Measurements from ENCODE around the genes DUOXA1, SLC24A5 and FGF7.

DNA sequence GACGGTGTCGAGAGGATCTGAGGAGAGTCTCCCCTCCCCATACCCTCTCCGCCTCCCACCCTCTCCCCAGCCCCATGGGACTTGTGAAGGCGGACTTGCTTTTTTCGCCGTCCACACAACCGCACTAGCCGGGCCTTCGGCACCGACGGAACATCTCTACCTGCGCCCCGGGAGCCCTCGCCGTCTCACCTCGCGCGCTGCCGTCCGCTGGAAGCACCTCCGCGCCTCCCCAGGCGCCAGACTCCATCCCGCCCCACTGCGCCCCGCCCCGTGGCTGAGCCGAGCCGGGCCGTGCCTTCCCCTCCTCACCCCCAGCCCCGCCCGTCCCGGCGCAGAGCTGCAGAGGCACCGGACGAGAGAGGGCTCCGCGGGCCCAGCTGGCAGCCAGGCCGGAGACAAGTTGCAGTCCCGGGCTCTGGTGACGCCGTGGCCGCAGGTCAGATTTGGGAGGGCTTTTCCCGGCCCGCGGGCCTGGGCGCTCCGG, at the start of gene DUOXA1:
TSS of gene DUOXA1 (minus strand) at position 217 of the 484 bp plus-strand sequence.
- RRBS, 2 experiments, result 87 to 94% methylated on average over 20 to 22 of the region's 48 CpGs

DNA sequence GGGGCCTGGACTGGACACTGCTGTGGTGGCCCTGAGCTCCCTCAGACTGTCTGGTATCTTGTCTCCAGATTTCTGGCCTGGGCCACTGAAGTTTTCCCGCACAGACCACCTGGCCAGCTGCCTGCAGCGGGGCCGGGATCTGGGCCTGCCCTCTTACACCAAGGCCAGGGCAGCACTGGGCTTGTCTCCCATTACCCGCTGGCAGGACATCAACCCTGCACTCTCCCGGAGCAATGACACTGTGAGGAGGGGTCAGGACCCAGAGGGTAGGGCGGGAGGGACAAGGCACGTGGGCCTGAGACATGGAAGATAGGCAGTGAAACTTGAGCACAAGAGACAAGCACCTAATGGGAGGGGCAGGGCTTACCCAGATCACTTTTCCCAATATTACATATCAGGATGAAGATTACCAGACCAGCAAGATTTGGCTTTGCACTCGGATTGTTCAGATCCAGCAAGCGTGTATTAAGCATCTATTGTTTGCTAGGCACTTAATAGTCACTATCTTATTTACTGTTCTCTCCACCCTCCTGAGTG, 9.6 kb downstream of the DUOX1 start:
- RRBS, 2 experiments, result 23 to 25% methylated on average over 3 of the region's 9 CpGs

DNA sequence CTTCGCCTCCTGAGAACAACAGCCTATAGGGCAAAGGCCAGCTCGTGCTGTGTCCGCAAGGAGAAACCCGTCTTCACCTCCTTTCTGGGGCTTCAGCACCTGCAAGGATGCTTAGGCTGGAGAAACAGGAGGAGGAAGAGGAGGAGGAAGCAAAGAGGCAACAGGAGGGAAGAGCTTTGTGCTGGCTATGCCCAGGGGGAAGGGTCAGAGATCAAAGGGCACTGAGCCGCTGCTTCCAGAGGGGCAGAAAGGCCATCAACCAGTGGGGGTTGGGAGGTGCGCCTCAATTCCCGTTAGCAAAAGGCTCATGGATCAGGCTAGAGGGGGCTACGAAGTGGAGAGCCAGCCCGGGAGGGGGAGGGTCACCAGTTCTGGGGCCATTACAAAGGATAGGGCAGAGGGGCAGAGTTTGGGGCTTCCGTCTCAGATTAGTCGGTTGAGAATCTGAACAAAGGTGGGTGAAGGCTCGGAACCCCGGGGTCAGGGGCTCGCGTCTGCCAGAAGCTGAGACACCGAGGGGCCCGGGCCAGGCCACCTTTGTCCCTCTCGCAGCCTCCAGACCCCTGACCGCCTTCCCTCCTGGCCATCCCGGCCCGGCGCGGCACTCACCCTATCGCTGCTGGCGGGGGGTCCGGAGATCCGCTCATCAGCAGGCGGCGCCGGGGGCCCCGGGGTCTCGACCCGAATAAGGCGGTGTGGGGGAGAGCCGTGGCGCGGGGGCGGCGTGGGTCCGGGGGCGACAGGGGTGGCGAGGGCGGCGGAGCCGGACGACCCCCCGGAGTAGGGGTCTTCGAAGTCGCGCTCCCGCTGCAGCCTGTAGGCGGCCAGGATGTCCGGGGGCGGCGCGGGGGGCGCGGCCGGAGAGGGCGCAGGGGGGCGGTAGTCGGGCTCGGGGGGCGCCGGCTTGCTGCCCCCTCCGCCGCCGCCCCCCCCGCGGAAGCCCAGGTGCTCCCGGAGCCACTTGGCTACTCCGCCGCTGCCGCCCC, 628 bp downstream of the SHF start:
- RRBS, 2 experiments, result 55% methylated on average over 46 to 47 of the region's 74 CpGs

DNA sequence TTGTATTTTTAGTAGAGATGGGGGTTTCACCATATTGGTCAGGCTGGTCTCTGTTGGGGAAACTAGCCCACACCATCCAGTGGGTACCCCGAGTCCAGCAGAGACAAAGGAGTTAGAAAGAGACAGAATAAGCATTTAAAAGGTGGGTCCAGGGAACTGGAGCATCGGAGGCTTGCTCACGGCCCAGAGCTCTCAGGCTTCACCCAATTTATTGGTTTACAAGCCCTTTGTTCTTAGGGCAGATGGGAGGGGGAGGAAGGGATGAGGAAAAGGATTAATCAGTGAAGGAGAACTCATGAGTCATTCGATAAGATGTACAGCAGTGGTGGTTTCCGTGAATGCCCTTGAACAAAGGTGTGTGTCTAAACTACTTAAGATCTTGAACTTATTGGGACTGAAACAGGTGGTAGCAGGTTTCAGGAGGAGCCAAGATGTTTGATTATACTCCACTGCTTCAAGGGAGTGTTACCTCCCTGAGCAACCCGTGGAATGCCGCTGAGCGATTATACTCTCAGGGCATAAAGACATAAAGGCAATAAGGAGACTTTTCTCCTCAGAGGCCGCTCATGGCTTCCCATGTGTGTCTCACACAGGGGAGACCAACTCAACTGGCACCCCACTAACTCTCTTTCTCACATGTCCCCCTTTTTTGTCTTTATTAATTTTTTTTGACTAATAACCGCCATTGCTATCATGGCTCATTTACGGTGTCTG, 17.4 kb upstream of the SLC28A2 start:
- RRBS, 2 experiments, result no CpG with 5 or more reads among the region's 11 CpGs

- RRBS, 2 experiments, result no CpG with 5 or more reads among the region's 7 CpGs
These were observed 21.0 kb downstream of the C15orf48 start for GRCh38 chr15:45451312-45451907.

- RRBS, 2 experiments, result no CpG with 5 or more reads among the region's 5 CpGs
These were observed 41.0 kb downstream of the SLC30A4 start for GRCh38 chr15:45481490-45481994.

- RRBS, 2 experiments, result no CpG with 5 or more reads among the region's 1 CpG
These were observed 742 bp upstream of the BLOC1S6 start for GRCh38 chr15:45586481-45586792.

DNA sequence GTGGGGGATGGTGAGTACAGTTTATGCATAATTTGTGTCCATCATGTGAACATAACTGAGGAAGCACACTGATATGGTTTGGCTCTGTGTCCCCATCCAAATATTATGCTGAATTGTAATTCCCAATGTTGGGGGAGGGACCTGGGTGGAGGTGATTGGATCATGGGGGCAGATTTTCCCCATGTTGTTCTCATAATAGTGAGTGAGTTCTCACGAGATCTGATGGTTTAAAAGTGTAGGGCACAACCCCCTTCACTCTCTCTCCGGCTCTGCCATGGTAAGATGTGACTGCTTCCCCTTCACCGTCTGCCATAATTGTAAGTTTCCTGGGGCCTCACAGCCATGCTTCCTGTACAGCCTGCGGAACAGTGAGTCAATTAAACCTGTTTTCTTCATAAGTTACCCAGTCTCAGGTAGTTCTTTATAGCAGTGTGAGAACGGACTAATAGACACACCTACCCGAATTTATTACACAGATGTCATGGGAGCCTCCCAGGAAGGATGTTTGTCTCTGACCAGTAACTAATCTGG, 314.1 kb downstream of the SQOR start:
- RRBS, 2 experiments, result no CpG with 5 or more reads among the region's 6 CpGs

- RRBS, 2 experiments, result no CpG with 5 or more reads among the region's 7 CpGs
These were observed 445.1 kb downstream of the SQOR start for GRCh38 chr15:46079743-46080421.

DNA sequence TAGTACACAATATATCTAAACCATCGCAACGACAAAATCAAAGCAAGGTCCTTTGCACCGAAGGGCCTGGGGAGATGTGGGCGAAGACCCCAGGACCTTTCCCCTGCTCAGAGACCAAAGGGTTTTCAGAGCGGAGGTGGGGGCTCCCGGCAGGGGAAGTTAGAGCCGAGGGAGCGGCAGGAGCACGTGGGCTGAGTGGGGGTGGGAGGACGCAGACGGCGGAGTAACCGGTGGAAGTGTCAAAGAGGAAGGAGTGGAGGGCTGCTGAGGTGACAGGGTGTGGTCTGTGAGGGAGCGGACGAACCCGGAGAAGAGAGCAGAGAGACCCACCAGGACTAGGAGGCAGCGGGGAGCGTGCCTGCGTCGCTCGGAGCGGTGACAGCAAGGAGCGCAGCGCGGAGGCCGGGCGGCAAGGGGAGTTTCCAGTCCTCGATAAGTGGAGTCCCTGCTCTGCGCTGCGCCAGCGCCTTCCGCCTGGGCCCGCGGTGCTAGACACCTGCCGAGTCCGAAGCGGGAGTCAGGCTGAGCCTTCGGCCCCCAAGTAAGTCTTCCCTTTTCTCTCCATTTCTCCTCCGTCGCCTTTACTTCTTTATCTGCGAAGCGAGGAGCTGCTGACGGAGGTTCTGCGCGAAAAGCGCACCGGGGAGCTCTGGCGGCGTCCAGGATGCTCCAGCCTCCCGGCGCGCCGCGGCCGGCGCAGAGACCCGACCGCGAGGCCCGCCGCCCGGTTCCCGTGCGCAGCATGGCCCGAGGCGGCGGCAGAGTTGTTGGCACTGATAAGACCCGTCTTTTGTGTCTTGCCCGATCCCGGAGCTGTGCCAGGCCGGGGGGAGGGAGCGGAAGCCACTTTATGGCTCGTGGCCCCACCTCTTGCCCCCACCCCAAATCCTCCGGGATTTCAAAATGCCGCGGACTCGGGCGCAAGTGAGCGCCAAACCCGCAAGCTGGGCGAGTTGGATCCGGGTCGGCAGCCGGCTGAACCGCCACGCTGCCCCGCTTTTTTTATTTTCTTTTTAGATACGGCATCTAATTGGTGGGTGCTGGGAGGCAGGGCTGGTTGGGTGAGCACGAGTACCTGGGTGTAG, 533.1 kb upstream of the SEMA6D start:
- RRBS, 2 experiments, result 6 to 12% methylated on average over 39 of the region's 89 CpGs

- RRBS, 2 experiments, result no CpG with 5 or more reads among the region's 4 CpGs
These were observed at the start of gene SLC24A5 for GRCh38 chr15:48120896-48121112. Gene SLC24A5, plus strand, starts transcription at chr15:48120990.

GRCh38 chr15:48392612-48392928, 61.3 kb downstream of the DUT start:
- RRBS, 2 experiments, result no CpG with 5 or more reads among the region's 7 CpGs

GRCh38 chr15:48599886-48600390, 45.6 kb downstream of the FBN1 start:
- RRBS, 2 experiments, result no CpG with 5 or more reads among the region's 4 CpGs

GRCh38 chr15:48766947-48767740, 43.7 kb downstream of the CEP152 start:
- RRBS, 2 experiments, result no CpG with 5 or more reads among the region's 5 CpGs

GRCh38 chr15:48794537-48795285, 16.2 kb downstream of the CEP152 start:
- RRBS, 2 experiments, result no CpG with 5 or more reads among the region's 3 CpGs

DNA sequence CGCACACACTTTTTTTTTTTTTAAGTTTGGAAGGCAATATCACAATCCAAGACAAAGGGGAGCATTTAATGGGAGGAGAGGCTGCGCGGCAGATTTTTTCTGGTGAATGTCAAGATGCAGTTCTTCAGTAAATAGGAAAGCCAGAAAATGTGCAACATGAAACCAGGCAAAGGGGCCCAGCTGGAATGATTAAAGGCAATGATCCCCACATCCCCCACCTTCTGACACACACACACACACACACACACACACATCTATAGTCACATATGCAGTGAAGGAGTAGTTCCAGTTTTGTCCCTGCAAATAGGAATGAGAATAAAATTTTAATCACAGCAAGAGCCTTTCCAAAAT, 19.6 kb downstream of the EID1 start:
- RRBS, 2 experiments, result no CpG with 5 or more reads among the region's 3 CpGs

DNA sequence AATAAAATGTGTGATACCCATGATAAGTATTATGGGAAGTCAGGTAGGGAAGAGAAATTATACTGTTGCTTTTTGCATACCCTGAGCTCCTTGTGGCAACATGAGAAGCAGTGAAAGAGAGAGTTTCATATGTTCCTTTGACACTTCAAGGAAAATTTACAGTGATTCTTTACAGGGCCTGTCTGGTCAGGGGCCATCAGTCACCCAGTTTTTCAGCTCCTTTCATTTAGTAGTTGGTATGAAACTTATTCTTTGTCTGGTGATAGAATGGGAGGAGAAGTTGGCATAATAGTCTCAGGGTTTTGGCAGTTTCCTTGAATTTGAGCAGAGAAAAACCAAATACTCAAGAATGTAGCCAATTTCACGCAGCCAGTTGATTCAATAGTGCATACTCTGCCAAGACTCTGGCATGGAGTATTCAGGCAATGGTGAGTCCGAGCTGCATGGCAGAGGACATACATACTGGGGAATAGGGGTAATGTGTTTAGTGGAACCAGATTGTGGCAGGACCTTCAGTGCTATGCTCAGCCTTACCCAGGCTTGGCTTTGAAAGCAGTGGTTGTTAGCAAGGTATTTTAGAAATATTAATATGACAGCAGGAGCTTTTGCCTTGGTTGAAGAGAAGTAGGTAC, 118.3 kb downstream of the GALK2 start:
- RRBS, 2 experiments, result no CpG with 5 or more reads among the region's 2 CpGs

DNA sequence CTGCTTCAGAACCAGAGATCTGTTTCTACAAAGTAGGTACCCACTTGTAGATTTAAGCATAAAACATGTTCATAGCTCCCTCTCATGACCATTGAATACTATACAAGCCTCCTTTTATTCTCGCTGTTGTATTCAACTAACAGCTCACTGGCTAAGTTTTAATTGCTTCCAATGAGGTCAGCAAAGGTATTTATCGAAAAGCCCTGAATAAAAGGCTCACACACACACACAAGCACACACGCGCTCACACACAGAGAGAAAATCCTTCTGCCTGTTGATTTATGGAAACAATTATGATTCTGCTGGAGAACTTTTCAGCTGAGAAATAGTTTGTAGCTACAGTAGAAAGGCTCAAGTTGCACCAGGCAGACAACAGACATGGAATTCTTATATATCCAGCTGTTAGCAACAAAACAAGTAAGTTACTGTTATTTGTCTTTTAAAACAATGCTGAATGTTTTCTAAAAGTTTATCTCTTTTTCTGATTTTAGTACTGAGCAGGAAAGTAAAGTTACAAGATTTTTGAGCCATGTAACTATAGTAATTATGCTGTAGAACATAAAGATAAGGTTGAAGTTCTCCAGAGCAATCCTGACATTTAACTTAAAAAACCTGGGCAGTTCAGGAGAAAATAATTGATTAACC, at the start of gene FGF7:
TSS of gene FGF7 (plus strand) at position 219 of the 645 bp plus-strand sequence.
- RRBS, 2 experiments, result no CpG with 5 or more reads among the region's 4 CpGs

GRCh38 chr15:49793773-49794377, 173.0 kb downstream of the DTWD1 start:
- RRBS, 2 experiments, result no CpG with 5 or more reads among the region's 14 CpGs

DNA sequence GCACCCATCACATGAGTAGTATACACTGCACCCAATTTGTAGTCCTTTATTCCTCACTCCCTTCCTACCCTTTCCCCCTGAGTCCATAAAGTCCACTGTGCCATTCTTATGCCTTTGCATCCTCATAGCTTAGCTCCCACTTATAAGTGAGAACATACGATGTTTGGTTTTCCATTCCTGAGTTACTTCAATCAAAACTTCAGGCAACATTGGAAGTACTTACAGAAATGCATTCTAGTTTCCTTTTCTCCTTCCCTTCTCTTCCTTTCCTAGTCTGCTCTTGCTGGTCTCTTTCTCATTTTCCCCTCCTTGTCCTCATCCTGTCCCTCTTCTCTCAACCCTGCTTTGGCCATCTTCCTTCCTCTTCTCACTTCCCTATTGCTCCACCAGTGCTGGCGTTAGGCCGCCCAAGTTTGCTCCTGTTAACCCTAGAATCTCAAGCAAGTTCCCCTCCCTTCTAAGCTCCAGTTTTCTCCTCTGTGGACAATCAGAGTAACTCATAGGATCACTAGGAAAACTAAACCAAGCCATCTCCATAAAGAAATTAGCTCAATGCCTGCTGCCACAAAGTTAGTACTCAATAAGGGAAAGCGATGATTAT, 4.7 kb downstream of the ATP8B4 start:
- RRBS, 2 experiments, result no CpG with 5 or more reads among the region's 4 CpGs

All from LNCaP clone FGC (cell line).